Parotid gland (tissue), 1 donor: ENCODE measurements around the gene ERAP2.

- PRO-cap: no peak
Observed at GRCh38 chr5:96875773-96876942, at the start of gene ERAP2. Gene ERAP2, plus strand, starts transcription at chr5:96876500.

GRCh38 chr5:97165627-97166292, 17.3 kb downstream of the RIOK2 start:
- PRO-cap: no peak

DNA sequence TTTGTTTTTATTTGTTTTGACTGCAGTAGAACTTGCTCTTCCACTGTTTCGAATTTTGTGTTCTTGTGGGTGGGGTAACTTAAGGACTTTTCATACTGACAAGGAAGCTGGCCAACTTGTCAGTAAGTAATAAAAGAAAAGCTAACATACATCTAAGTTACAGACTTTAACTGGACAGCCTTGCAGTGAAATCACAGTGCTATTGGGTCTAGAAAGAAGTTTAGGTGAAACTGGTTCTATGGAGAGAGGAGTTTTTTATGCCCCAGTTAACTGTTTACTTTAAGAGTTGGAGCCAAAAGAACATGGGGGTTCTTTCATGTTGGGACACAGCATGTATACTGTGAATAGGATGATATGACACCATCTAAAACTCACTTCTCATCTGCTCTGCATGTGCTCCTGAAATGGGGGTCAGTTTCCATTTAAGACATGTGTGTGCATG, 13.2 kb downstream of the RGMB start:
- PRO-cap: no peak

DNA sequence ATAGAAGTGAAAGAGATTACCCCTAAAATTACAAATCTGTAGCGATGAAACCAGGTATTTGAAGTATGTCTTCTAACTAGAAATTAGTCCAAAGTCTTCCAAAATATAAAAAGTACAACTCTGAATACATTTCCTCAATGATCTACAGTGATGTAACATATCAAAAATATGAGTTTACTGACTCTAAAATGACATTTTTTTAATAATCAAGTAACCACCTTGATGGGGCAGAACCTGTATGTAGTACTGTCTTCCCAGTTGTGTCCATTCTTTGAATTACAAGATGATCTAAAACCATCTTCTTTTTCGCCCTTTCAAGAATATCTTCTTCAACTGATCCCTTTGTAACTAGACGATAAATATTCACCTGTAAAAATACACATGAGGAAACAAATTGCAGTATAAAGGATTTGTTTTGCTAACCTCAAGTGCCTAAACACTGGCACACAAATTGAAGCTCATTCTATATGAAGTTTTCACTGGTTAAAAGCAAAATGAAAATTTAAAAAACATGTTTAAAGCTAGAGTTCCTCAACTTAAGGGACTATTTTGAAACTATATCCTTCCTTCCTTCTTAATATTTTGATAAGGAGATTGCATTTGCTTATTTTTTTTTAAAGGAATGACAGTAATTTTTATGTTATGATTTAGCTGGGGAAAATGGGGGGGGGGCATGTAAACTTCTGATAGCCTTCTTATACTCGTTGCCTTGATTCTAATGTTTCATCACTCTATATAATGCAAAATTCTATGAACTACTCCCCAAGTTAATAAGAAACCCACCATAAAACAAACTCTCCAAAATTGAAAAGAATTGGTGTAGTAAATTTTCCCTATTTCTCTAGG, 46.8 kb downstream of the CHD1 start:
- PRO-cap: no peak

- PRO-cap: no peak
Observed at GRCh38 chr5:98909060-98910383, 19.3 kb downstream of the CHD1 start.

DNA sequence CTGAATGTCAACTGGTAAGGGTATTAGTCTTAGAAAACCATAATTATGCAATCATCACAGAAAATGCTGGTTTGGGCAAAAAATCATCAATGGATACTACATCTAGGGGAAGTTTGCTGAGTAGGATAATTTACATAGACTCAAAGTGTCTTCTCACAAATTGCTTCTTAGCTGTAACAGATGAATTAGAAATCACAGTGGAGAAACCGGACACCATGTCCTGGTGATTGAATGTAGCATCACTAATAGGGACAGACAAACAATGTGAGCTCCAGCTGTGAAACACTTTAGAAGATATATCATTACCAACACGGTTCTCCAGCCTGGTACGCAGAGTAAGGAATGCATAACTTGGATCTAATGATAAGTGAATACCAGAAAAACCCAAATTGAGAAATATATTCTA, 17.4 kb downstream of the CHD1 start:
- PRO-cap: no peak

GRCh38 chr5:99032421-99032846, 103.6 kb upstream of the CHD1 start:
- PRO-cap: no peak

DNA sequence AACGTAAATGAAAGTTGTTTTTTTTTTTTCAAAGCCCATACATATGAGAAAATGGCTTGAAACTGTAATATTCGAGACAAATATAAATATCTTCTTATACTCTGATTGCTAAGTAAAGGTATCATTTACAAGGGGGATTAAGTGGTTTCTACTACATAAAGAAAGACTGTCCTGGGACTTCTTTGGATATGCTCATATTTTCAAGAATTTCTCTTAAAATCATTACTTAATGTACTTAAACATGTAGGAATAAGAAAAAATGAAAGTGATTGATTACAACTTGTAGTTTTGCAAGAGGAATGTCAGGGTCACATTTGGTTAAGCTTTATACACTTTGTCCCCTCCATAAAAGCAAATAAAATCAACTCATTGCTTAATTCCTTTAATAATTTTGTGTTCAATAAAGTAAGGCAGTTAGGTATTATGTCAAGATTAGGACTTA, 1.2 kb downstream of the GIN1 start:
- PRO-cap: no peak

GRCh38 chr5:103255554-103256348, 2.8 kb upstream of the MACIR start:
- PRO-cap: no peak

- PRO-cap: no peak
Observed at GRCh38 chr5:103260090-103260476, 1.5 kb downstream of the MACIR start.

DNA sequence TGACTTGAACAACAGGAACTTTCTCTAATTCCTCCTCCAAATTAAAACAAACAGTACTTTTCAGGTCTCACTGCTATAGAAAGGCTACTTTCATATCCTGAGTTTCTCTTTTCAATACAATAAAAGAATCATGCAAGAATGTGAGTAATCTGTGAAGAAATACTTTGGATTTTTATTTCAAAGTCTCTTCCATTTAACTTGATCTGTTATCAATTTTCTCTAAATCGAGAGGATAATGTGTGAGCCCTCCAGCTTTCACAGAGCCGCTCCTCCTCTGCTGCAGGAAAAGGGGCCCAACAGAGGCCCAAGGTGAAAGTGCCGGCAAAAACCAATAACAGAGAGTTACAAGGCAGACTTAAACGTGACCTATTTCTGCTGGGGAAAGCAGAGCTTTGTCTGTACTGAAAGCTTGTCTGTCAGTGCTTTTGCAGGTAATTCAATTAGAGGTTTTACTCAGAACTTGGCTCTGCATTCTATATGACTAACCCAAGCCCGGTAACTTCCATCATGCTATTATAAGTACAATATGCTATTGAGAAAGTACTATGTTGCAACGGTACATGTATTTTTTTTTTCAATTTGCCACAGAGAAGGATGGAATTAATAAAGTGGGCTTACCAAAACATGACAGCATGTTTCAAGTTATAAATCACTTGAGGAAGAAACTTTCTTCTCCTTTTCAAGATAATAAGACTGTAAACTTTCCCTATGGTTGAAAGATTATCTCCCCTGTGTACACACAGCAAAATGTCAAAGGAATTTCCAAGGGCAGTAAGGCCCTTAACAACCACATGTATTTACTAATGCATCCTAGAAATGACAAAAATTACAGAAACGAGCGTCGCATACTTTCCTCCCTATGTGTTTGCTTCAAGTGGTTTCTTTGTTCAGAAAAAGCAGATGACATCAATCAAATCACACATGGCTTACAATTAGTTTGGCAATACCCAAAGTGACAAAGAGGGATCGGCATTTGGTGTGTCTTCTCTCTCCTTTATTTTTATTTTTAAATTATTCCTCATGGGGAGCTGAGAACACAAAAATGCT, 282.5 kb downstream of the EFNA5 start:
- PRO-cap: no peak

GRCh38 chr5:107389085-107389713, 281.5 kb downstream of the EFNA5 start:
- PRO-cap: no peak

- PRO-cap: no peak
Observed at GRCh38 chr5:107431970-107432443, 238.7 kb downstream of the EFNA5 start.

DNA sequence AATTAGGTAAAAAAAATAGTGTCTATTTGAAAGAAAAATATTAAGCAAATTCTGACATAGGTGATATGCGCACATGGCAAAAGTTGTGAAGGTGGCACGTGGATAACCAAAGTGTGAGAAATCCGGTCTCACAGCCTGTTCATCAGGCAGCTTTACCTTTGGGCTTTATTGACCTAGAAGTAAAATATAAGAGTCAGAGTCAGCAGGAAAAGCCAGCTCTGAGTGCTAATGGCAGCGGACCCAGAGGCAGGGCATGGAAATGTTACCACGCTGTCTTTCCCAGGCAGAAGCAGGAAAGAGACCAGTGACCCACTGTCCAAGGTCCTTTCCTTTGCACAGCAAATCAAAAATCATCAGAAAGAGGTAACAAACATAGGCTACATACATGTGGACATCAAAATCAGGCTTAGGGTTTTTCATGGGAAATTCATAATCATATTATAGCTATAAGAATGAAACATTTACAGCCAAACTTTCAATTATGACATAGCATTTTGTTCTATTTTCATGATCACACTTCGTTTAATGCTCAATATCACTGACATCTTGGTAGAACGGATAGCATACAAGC, 203.1 kb downstream of the EFNA5 start:
- PRO-cap: no peak

DNA sequence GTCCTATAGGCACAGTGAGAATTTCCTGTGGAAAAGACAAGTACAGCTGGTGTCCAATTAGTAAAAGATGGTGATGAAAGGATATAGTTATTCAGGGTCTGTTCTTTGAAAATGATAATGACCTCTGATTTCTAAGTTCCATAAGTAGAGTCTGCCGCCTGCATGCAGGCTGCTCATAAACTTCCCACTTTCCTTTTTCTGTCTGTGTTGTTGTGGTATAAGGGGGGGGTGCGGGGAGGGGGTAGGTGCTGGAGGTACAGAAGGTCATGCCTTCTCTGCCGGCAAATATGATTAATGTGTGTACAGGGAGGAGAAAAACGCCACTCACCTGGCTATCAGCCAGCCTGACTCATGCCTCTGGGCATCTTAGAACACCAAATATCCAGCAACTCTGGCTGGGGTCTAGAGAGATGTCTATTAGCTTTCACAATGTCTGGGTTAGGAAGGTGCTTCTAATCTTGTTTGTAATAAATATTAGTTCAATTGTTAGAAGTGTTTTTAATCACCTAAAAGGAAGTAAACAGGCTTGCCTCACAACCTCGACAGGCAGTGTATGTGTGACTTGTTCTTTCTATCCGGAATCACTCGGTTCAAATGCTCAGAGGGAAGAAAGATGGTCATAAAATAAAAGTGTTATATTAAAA, 128.3 kb downstream of the EFNA5 start:
- PRO-cap: no peak

DNA sequence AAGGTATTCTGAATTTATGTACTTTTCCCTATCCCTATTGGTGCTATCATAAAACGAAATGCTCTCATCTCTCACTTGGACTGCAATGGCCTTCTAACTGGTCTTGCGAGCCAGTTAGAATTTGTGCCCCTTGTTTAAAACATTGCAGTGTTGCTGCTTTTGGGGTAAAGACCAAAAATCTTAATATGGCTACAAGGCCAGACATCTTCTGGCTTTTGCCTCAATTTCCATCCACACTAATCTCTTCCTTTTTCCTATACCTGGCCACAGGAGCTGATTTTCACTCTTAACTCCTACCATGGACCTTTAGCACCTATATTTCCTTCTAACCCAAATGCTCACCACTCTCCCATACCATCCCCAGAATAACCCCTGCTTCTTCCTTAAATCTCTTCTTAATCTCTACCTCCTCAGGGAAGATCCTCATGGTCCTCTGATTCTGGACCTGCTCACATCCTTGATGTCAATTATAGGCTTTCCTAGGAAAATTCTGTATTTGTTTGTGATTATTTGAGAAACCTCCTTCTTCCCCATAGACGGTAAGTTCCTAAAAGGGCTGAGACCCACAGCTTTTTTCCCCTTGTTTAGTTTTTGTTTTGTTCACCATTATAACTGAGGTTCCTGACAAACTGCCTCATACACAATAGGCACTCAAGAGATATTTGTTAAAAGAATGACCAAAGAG, 292.6 kb downstream of the FBXL17 start:
- PRO-cap: no peak

DNA sequence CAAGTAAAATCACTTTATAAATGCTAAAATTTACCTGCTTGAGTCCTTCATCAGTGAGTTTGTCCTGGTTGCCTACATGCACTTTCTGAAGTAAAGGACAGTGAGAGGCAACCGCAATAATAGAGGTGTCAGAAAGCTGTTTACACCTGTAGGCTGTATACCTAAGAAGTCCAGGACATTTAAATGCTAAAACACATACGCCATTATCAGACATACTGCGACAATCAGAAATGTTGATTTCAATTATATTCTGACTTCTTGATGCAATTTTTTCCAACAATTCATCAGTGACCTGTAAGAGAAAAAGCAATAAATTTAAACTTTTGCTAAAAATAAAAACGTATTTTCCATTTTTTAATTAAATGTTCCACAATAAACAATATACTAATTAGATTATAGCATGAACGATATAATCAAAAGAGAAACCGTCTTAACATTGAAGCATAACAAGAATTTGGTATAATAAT, 17.2 kb downstream of the FBXL17 start:
- PRO-cap: no peak

GRCh38 chr5:108367678-108368256, 14.1 kb downstream of the FBXL17 start:
- PRO-cap: no peak

DNA sequence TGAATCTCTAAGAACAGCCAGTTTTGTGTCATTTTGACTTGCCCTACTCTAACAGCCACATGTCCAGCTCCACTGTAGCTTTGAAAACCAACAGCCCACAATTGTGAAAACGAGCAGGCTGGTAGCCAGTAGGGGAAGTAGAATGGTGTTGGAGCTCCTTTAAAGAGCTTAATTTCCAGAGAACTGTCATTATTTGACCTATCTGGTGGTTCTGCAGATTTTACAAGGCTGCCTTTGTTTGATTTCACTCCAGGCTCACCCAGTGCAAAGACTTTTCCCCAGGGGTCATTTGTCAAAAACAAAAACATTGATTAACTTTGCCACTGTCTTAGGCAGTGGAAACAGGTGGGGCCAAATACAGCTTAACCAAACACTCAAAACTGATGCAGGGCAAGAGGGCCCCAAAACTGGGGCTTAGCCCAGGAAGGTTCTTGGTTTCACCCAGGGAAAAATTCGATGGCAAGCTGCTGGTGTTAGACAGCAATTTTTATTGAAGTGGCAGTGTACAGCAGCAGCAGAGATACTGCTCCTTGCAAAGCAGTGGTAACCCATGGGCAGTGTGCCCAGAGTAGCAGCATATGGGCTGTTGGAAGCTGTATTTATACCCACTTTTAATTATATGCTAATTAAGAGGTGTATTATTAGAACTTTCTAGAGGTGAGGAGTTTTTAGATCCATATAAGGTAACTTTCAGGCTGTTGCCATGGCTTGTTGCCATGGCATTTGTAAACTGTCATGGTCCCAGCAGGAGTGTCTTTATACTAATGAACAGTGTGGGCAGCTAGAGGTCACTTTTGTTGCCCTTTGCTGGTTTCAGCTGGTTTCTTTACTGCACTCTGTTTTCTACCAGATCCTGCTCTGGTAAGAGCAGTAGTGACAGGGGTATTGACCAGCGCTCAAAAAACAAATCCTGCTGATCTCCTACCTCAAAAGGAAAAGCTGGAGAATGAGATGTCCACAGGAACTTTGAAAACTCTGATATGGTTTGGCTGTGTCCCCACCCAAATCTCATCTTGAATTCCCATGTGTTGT, 3.5 kb upstream of the PJA2 start:
- PRO-cap: no peak

- PRO-cap: no peak
Observed at GRCh38 chr5:109774517-109775044, 84.9 kb downstream of the MAN2A1 start.